Cardiac atrium fibroblast (primary cell): ENCODE measurements around the gene CKS2.

GRCh38 chr9:89311085-89311914 lies at the start of gene CKS2:
Gene CKS2, plus strand, starts transcription at chr9:89311195.
- RAMPAGE, long total RNA = no peak

- RAMPAGE, long total RNA = no peak
Observed at GRCh38 chr9:89311986-89312679, 1.1 kb downstream of the CKS2 start.

- RAMPAGE, long total RNA = no peak
Observed at GRCh38 chr9:89405793-89406367, 87.6 kb downstream of the SECISBP2 start.

GRCh38 chr9:89419994-89420370 lies 77.9 kb downstream of the SEMA4D start:
- RAMPAGE, long total RNA = no peak

GRCh38 chr9:89427097-89427637 lies 70.7 kb downstream of the SEMA4D start:
- RAMPAGE, long total RNA = no peak

GRCh38 chr9:89466812-89467528 lies 30.9 kb downstream of the SEMA4D start:
- RAMPAGE, long total RNA = no peak

DNA sequence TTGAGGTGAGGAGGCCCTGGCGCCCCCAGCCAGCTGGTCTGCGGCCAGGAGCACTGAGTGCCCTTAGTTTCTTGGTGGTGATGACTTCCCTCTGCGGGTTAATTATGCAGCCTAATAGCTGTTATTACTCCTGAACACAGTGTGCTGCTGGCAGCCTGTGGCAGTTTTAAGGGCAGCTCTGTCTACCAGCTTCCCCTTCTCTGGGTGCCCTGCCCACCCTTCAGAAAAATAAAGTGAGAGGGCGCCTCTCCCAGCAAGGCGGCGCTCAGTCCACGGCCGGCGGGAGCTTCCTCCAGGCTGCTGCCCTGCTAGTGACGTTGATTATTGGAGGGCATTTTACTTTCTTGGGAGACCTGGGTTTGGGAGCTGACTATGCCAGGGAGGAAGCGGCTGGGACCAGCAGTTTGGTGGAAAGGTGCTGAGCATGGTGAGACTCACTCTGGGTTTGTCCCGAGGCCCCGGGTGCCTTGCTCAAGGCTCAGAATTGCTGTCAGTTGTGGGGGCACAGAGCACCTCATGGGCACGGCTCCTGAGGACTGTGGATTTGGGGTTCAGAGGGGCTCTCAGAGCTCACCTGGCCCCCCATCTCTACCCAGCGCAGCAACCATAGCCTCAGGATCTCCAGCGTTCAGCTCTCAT lies 19.3 kb downstream of the GADD45G start:
- RAMPAGE, long total RNA = no peak

DNA sequence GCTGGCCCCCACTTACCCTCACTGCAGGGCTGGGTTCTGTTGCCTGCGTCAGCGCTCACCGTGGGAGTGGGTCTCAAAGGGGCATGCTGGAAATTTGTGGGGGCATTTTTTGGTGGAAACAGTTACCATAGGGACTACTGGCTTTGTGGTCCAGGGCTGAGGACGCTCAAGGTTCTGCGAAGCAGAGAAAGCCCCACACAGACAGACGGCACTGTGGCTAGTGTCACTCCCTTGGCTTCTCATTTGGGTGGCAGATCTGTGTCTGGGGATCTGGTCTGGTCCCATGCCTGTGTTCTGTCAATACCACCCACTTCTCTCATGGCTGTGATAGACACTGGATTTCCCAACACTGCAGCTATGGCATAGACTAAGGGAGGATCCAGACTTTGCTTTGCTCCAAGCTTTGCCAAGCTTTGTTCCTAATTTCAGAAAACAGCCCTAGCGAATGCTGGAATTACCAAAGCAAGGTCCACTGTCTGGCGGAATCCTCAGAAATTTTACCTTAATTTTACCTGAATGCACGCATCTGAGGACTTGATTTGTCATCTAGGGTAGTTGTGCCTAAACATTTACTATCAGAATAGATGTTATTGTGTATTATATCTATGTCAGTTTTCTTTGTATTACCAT lies 62.1 kb downstream of the GADD45G start:
- RAMPAGE, long total RNA = no peak

GRCh38 chr9:89680988-89681308 lies 76.1 kb downstream of the GADD45G start:
- RAMPAGE, long total RNA = no peak

DNA sequence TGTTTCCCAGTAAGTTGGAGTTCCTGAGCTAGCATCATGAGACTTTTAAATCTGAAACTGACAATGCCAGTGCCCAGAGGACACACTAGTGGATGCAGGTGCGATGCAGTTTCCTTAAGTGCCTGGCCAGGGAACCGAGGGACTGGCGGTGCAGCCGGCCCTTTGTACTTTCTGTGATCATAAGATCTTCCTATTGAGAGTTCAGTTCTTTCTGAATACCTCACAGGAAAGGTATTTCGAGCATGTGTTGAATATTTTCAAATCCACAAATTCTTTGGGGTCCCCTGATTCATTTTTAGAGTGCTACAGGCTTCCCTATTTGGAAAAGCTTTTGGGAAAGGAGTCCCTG lies 281.4 kb downstream of the GADD45G start:
- RAMPAGE, long total RNA = no peak

GRCh38 chr9:90021317-90021634 lies 416.5 kb downstream of the GADD45G start:
- RAMPAGE, long total RNA = no peak

GRCh38 chr9:90433379-90434029 lies 209.1 kb downstream of the DIRAS2 start:
- RAMPAGE, long total RNA = no peak

- RAMPAGE, long total RNA = no peak
Observed at GRCh38 chr9:90546051-90546694, 96.5 kb downstream of the DIRAS2 start.

GRCh38 chr9:90859727-90859926 lies 58.0 kb downstream of the SYK start:
- RAMPAGE, long total RNA = no peak

DNA sequence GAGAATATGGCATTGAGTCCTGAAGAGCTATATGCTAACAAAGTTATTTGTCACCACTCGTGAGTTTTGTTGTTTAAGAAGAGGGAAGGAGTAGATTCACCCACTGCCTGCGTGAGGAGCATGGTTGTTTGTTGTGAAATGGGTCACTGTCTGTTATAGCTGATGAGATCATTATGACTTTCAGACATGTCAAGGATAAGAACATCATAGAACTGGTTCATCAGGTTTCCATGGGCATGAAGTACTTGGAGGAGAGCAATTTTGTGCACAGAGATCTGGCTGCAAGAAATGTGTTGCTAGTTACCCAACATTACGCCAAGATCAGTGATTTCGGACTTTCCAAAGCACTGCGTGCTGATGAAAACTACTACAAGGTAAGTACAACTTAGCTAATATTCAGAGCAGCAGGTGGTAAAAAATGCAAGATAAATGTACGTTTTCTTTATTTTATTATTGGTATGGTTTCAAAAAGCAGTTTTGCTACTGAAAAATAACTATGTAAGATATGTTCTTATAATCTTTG lies 77.0 kb downstream of the SYK start:
- RAMPAGE, long total RNA = no peak

GRCh38 chr9:90916293-90916742 lies 114.7 kb downstream of the SYK start:
- RAMPAGE, long total RNA = no peak

DNA sequence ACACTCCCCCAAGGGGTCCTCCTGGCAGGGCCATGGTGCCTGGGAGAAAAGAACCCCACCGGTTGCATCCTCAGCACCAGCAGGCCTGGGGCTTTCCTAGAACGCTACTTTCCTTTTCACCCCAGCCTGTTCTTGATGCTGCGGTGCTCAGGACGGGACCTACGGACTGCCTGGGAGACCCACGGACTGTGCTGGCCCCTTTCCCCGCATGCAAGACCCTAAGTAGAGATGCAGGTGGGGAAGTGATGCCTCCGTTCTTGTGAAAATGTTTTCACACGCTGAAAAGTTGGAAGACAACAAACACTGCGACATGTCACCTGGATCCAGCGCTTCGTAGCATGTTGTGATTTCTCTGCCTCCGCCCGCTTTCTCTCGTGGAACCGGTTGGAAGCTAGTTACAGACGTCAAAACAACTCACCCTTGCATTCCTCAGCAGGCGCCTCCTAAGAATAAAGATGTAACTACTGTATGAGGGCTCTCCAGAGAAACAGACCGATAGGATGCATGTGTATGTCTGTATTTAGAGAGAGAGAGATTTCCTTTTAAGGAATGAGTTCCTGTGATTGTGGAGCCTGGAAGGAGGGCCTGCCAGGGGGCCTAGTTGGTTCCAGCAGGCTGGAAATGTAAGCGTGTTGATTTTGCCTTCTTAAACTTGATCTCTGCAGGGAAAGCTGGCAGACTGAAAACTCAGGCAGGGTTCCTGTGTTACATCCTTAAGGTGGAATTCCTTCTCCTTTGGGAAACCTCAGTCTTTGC lies 163.5 kb downstream of the SYK start:
- RAMPAGE, long total RNA = no peak

DNA sequence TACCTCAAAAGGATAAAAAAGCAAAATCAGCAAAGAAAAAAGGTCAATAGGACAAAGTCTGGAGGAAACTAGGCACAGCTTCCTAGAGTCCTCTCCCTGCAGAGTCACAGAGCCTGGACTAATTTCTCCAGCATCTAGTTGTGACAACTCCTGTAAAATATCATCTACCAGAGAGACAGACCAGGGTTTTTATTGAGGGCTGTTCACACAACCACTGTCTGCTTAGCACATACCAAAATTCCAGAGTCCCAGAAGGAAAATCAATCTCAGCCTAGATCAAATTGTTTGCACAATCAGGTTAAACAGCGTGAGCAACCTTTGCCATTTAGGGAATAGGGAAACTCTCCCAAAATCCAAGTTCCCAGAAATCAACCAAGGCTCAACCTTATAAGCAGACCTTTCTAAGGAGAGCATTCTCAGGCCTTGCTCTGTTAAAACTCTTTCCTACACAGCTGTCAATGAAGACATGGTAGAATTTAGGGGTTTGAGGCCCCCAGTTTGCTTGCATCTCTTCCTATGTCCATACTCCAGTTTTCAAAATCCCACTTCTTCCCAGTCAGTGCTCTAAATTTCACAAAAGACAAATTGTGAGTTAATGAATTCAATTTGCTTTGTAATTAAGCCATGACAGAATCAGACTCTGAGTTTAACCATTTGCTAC lies 190.4 kb downstream of the SYK start:
- RAMPAGE, long total RNA = no peak

DNA sequence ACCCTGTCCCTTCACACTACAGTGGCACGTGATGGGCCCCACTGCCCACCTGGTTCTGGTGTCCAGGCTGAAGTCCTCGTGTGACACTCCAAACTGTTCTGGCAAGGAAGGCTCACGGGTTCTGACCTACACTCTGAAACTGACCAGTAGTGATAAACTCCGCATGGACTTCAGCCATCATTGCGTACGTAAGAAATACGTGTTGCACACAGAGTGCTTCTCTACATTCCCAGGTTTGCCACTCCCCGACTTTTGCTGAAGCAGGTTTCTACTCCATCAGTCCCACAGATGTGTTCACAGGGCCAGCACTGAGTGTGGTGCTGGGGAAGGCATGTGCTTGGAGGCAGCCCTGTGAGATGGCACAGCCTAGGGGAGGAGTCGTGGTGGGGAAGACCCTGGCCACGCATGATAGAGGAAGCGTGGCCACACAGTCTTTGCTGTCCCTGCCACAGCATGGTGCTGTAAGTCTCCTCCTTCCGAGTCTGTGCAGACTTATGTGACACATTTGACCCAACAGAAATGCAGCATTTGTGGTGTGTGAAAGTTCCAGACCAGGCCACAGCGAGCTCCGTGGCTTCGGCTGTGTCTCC lies 198.0 kb downstream of the AUH start:
- RAMPAGE, long total RNA = no peak

DNA sequence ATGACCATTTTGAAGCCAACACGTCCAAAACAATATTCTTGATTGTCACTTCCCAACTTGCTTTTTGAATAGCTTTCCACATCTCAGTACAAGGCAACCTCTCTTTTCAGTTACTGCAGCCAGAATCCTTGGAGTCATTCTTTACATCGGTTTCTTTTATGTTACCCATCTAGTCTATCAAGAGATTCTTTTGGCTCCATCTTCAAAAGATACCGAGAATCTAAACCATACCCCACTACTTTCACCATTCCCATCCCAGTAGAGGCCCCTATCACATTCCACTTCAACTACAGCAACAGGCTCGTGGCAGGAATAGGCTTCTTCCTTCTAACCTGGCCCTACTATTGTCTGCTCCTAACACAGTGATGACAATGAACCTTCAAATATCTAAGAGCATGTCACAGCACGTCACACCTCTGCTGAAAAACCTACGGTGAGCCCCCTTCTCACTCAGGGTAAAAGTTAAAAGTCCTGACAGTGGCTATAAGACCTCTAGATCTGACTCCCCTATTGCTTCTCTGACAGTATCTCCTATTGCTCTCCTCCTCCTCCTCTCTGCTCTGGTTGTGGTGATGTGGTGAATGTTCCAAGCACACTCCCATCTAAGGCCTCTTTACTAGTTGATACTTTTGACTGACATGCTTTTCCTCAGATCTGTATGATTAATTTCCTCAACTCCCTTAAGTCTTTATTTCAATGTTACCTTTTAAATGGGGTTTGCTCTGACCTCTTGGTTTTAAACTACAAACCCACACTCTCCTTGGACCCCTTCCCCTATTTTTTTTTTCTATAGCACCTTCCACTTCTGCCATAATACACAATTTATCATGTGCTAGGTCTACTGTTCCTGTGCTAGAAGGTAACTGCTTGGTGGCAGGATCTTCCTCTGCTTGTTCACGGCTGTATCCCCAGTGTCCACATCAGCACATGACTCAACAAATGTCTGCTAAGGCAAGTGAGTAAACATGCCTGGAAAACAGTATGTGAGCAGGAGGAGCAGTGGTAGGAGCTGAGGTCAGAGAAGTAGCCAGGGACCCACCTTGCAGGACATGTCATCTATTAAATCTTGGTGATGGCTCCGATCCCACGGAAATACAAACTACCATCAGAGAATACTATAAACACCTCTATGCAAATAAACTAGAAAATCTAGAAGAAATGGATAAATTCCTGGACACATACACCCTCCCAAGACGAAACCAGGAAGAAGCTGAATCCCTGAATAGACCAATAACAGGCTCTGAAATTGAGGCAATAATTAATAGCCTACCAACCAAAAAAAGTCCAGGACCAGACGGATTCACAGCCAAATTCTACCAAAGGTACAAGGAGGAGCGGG lies 79.7 kb downstream of the AUH start:
- RAMPAGE, long total RNA = no peak